HL-60 (cell line): ENCODE measurements around a stretch of chr4.

DNA sequence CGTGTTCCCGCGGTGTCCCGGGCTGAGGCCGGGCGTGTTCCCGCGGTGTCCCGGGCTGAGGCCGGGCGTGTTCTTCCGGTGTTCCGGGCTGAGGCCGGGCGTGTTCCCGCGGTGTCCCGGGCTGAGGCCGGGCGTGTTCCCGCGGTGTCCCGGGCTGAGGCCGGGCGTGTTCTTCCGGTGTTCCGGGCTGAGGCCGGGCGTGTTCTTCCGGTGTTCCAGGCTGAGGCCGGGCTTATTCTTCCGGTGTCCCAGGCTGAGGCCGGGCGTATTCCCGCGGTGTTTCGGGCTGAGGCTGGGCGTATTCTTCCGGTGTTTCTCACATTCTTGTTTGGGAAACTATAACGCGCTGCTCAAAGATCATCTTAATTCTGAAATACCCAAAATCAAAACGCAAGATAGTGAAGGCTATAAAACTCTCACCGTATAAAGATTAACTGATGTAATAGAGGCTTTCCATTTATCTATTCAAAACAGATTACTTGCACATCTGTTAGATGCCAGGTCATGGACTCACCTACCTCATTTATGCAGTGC lies 129.9 kb upstream of the FRG1 start:
- RRBS, result 84% methylated on average over 7 of the region's 43 CpGs

DNA sequence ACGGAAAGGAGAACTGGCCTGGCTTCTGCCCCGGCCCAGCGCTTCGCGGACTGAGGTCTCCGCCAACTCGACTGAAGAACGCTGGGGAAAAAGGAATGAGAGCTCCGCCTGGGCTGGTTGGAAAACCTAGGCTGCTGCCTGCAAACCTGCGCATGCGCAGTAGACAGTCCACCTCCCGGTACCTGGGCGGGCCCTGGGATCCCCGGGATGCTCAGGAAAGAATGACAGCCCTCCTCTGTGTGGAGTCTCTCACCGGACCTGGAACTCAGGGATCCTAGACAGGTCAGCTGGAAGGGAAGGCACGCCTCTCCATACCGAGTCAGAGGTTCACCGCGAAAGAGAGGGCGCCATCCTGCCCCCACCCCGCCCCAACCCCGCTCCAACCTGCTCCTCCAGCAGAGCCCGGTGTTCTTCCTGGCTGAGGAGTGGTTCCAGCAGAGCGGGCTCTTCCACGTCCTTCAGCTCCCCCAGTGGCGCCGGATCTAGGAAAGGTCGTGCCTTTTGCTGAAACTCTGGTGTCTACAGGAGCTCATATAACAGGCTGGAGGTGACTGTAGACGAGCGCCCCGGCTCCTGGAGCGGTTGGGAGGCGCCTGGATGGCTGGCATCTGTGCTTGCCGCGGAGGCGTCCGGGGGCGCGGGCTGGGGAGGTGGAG lies 5.9 kb downstream of the FRG2 start:
- RRBS, result 68% methylated on average over 3 of the region's 39 CpGs

GRCh38 chr4:190111352-190111858 lies 62.2 kb upstream of the DUX4 start:
- RRBS, result no CpG with 5 or more reads among the region's 7 CpGs